Peritoneum (tissue), 1 donor: Measurements from ENCODE around the genes THOC1 and SMCHD1.

DNA sequence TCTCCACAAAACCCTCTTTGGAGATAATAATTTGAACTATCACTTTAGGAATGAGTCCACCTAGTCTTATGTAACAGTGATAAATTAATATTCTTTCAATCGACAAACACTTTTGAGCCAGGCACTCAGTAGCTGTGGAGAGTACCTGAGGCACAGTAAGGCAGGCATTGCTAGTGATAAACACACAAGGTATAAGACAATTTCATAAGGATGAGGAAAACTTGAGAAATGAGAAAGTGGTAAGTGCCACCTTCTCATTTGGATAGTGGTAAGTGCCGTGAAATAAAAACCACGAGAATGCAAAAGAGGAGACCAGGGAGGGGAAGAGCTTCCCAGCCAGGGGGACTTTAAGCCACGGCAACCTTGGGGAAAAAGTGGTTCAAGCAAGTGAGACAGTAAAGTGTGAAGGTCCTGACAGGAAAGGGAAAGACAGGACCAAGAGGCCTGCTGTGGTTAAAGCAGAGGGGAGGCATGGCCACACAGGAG, 50.4 kb downstream of the THOC1 start:
- PRO-cap: no peak

- PRO-cap: bidirectional peak, plus-strand start at chr18:268277, minus-strand start at chr18:268045
Measured at GRCh38 chr18:267916-268335, at the start of gene THOC1. TSS of gene THOC1 (minus strand) at chr18:268047.

GRCh38 chr18:518792-519362, 18.4 kb upstream of the COLEC12 start:
- PRO-cap: no peak

DNA sequence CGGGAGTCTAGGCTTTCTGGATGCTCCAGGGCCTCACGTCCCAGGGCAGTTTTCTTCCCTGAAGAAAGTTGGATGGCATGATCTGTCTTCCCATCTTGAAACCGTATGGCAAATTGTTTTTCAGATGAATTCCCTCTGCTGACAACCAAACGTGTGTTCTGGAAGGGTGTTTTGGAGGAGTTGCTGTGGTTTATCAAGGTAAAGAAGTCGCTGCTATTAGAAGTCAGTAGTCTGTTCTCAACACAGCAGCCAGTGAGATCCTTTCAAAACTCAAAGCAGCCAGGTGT, 2.0 kb downstream of the TYMS start:
- PRO-cap: no peak

DNA sequence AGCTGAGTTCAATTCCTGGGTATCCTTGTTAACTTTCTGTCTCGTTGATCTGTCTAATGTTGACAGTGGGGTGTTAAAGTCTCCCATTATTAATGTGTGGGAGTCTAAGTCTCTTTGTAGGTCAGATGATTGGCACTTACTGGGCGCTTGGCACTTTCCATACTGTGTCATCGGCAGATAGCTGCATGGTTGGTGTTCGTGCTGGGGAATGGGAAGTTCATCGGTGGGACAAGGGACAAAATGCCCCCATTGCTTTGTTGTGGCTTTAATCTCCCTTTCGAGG, 8.5 kb downstream of the TYMS start:
- PRO-cap: no peak

- PRO-cap: no peak
Measured at GRCh38 chr18:724193-725326, 12.1 kb upstream of the ENOSF1 start.

DNA sequence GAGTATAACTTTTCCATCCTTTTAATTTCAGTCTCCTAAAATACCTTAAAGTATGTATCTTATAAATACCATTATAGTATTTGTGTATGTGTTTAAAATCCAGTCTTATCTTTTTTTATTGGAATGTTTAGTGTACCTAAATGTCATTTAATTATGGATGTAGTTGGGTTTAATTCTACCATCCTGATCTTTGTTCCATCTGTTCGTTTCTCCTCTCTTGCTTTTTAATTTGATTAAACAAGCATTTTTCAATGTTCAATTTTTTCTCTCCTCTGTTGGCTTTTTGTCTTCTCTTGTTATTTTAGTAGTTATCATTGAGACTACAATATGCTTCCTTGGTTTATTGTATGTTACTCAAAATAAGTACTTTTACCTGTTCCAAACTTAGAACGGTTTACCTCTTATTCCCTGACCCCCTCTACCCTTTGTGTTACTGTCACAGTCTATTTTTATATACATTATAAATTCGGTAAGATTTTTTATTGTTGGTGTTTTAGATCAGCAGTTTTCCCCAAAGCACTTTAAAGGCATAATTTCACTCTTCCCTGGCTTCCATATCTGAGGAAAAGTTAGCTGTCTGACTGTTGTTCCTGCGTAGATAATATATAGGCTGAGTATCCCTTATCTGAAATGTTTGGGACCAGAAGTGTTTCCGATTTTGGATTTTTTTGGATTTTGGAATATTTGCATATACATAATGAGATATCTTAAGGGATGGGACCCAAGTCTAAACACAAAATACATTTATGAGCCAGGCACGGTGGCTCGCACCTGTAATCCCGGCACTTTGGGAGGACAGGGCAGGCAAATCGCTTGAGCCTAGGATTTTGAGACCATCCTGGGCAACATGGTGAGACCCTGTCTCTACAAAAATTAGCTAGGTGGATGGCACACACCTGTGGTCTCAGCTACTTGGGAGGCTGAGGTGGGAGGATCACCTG, 15.1 kb upstream of the ENOSF1 start:
- PRO-cap: no peak

DNA sequence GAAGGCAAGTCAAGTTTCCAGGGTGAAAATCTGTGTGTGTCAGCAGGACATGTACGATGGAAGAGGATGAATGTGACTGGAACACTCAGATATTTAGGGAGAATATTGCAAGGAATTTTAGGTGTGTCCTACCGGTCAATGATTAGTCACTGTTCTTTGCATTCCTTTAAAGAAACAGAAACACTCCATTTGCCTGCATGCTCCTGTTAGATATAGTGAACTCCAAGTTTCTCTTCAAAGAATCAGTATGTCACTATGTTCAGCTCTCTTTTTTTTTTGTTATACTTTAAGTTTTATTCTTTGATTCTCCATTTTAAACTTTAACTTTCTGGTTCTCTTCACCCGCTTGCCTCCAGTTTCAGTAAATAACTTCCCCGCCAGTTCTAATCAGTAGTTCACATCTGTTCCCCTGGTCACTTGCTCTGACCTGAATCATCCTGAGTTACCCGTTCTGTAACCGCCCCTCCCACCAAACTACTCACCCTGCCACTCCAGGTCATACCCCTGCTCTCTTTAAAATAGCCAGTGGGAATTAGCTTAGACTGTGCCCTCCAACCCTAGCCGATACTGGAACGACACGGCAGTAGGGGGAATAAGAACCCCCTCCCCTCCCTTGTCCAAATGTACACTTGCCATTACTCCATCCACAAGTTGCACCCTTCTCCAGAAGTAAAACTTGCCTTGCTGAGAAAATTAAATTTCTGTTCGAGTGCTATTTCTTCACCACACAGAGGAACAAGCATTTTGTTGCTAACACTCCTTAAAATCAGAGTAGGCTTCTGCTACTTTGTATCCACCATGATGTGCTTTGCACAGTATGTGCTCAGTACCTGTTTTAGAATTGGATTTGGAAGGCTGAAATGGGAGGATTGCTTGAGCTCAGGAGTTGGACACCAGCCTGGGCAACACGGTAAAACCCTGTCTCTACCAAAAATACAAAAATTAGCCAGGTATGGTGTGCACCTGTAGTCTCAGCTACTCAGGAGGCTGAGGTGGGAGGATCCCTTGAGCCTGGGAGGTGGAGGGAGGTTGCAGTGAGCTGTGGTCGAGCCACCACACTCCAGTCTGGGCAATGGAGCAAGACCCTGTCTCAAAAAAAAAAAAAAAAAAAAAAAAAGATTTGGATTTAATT, 268.3 kb downstream of the METTL4 start:
- PRO-cap: no peak

- PRO-cap: no peak
Measured at GRCh38 chr18:2515823-2516742, 55.2 kb downstream of the METTL4 start.

GRCh38 chr18:2655473-2655992, at the start of gene SMCHD1:
TSS of gene SMCHD1 (plus strand) at chr18:2655726.
- PRO-cap: bidirectional peak, plus-strand start at chr18:2655726, minus-strand start at chr18:2655535

GRCh38 chr18:2664642-2665174, 9.2 kb downstream of the SMCHD1 start:
- PRO-cap: no peak

DNA sequence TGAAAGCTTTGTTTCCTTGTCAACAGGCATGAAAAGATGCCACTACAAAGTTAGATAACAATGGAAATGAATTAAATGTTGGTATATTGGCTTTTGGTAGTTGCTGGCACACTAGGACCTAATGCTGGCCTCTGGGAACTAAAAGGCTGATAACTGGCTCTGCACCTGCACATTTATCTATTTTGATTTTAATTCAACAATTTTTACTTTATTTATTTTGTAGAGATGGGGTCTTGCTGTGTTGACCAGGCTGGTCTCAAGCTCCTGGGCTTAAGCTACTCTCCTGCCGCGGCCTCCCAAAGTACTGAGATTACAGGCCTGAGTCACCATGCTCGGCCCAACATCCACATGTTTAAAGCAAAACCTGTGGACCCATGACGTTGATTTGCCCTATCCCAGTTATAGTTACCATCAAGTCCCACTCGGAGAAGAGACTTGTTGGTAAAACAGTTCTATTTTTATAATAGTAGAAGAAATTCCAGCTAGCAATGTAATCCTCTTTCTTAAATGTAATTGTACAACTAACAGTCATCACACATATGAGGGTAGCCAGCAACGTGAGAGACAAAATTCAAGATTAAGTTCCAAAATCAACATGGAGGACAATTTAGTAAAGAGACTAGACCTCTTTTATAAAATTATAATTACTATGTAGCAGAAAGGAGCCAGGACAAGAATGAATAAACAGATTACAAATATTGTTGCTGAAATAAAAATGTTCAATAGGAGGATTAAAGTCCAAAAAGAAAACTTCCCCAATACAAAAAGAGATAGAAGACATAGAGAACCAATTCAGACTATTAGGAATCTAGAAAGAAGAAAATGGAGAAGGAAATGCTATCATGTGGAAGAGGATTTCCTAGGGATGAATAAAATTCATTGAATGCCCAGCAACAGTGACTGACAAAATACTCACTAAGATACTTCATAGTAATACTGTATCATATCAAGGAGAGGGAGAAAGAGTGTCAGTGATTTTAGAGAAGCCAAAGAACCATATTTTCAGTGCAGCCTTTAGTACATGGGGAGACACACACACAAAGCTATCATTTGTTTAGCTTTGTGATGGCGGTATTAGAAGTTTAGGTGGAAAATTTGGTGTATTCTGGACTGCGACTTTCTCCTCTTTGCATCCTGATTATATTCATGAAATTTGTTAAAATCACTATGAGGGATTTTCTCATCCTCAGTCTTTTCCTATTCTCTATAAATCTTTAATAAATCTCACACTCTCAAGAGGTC, 46.1 kb upstream of the EMILIN2 start:
- PRO-cap: no peak

DNA sequence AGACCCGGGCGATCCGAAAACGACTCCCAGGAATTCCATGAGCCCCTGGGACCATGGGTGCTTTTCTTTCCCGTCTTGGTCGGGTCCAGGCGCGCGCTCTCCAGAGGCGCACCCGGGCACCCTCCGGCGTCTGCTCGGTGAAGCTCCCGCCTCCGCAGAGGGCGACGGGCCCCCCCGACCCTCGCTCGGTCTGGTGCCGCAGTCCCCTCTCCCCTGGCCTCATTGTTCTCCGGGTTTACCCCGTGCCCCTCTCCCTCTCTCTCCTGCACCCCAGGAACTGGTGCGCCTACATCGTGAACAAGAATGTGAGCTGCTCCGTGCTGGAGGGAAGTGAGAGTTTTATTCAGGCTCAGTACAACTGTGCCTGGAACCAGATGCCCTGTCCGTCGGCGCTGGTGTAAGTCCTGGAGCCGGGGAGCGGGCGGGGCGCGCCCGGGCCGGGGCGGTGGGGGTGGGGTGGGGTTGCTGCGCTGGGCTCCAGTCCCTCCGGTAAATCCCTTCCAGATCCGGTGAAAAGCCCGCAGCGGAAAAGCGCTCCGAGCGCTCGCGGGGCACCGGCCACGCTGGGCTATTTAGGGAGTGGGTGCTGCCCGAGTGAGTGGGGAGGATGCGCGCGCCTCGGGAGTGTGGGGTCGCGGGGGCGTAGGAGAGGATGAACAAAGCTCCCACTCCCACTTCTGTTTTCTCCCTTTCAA, 876 bp downstream of the EMILIN2 start:
- PRO-cap: no peak

DNA sequence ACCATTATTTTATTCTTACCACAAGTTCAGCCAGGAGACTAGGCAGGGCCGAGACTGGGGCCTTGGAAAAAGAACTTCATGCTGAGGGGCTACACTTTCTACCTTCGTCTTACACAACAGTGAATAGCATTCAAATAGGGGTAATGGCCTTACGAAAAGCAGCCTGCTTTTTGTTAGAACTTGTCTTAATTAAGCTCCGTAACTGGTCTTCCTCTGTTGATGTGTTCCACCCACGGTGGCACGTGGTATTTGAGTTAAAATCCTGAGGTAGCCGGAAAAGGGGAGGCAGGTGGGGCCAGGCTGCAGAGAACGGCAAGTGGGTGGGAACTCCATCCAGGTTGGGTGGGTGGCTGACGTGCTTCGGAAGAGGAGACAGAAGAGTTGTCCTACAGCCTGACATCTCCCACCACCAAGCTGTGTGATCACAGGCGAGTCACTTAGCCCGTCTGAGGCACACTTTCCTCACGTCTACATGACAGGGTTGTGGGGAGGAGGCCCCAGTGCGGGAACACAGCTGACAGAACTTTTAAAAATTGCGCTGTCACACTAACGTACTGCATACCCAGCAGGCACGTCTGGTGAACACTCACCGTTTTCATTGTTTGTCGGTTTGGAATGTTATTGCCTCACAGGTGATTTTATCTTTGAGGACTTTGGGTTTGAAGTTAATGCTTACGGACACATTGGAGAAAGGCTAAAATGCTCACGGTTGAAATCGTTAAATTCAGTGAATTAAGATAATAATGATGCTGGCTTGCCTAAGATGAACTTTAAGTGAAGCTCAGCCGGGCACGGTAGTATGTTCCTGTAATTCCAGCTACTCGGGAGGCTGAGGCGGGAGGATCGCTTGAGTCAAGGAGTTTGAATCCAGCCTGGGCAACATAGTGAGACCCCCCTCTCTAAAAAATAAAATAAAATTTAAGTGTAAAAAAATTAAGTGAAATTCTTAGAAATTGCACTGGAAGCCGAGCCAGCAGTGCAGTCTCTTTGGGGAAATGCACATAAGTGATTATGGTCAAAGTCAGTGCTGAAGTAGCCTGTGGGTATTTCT, 8.8 kb downstream of the EMILIN2 start:
- PRO-cap: no peak

DNA sequence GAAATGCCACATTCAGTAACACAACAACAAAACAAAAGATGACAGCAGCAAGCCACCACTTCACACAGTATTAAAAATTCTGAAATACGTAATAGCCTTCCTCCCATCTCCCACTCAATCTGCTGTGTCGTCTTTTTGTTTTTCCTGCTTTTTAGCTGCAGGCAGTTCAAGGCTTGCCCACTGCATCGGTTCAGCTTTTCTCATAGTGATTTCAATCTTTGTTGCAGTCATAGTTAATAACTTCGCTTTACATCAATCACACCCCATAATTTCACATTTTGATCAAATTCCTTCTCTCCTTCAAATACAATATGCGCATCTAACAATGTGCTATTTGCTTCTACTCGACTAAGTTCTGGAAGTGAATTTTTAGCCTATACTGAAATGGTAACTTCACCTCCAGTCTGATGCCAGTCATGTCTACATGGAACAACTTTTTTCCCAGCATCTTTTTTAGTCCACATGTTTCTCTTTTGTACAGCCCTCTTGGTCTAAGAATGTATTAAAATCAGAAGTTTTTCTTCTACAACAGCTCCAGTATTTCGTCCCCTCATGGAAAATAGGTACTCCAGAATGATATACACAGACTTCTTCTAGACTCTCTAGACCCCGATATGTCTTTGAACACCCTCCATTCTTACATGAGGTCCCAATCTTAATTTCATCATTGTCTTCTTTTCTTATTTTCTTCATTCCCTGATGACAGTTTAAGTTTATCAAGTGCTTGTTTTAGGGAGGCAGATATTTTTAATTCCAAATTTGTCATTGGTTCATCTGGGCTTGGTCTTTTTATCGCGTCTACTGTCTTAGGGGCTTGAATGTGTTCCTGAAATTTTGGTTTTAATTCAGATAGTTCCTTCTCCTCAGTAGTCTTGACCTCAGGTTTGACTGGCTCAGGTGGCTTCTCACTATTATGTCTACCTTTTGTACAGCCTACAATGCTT, 67.2 kb downstream of the LPIN2 start:
- PRO-cap: no peak

DNA sequence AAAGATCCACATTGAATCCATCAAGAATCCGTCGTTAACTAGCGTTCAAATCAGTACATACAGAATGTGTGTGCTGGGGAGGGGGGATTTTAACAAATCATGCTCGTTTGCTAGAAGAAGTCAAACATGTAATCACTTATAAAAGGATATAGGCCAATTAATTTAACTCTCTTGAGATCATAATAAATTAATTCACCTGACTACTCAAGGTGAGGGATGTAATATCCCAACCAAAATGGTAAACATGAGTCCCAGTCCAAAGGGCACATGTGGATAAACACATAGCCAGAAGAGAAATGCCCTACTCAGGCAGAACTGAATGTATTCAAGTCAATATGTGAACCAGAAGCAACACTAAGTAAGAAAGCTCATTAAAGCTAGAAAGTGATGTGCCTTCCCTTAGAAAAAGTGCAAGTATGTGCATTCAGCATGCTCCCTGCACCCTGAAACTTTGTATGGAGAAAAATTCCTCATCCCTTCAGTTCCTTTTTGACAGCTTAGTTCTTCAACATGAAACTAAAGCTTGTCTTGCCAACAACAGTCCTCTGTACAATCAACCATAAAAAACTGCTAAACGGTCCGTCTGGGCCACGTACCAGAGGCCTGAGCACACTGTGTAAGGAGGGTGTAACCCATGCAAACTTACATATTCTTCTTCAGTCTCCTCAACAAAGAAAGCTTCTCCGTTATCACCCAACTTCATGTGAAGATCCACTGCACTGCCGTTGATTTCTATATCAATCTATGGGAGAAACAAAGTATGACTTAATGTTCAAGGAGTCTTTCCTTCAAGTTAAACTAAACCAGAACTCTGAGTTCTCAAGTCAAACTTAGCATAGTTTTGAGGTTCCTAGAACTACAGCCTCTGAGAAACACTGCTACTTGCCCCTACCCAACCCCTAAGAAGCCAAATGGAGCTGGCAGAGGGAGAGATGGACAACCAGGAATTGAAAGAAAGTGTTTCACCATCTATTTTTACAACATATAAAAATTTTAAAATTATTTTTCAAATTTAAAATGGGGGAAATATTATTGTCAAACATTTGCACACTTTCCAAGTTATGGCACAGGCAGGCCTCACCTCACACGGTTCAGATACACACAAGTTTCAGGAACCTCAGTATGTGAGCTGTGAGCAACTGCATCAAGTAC, 58.7 kb downstream of the LPIN2 start:
- PRO-cap: no peak

- PRO-cap: no peak
Measured at GRCh38 chr18:2968075-2969210, 44.5 kb downstream of the LPIN2 start.

DNA sequence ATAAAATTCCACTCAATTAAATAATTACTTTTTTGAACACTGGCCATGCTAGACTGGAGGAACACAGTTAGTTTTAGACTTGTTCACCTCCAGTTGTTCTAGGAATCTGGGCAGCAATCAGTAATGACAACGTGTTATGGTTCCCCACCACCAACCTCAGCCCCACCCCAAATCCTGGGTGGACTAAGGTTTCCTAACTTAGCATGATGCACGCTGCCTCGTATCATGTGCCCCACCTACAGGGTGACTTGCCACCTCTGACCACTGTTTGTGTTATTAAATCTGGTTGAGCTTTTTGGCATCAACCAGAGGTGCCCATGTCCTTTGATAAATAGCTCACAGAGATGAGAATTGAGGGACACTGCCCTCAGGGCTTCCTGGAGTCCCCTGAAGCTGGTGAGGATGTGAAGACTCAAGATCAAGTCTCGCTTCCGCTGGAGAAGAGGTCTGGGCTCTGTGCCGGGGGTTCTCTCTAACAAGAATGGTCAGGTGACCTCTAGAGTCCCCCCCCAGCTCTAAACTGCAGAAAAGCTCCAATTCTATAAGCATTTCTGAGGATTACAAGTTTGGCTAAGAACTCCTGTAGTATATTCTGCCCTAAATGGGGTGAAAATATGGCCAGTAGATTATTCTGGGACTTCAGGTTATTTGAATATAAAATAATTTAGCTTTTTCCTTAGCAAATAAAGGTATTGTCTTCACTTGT, 32.5 kb downstream of the LPIN2 start:
- PRO-cap: no peak

DNA sequence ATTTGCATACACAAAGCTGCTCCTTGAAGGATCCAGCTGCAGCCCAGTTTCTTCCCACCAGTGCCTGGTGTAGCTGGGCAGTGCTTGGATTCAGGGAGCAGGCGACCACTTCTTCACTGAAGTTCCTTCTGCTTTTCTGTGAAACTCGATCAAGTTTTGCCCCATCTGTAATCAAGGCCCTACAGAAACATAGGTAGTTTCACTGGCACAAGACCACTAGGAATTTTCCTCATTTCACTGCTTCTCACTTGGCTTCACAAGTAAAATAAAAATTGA, 1.7 kb upstream of the LPIN2 start:
- PRO-cap: no peak

DNA sequence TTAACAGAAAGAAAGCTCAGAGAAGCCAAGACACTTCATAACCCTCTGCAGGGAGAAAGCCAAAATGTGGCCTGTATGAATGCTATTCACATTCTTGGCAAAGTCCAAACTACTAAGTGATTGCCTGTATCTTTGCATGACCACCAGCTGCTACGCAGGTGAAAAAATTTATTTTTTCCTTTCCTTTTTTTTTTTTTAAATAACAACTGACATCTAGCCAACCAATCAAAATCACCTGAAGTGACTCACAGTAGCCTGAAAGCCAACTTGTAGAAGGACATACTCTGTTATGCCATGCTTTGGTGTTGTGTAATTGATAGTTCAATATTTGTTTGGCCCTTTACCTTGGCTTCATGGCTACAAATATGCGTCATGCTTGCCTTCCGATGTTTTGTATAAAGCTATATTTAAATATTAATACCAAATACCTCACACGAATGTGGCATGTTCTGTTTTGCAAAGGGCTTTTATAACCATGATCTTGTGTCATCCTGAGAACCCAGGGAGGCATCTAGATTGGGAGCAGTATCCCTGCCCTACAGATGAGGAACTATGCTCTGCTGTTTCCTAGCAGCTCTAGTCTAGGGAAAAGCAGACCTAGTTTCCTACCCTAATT, 102.2 kb downstream of the MYOM1 start:
- PRO-cap: no peak